Camera-type eye (tissue), 1 donor: ENCODE data around the genes MAPKBP1, EHD4 and CDAN1.

DNA sequence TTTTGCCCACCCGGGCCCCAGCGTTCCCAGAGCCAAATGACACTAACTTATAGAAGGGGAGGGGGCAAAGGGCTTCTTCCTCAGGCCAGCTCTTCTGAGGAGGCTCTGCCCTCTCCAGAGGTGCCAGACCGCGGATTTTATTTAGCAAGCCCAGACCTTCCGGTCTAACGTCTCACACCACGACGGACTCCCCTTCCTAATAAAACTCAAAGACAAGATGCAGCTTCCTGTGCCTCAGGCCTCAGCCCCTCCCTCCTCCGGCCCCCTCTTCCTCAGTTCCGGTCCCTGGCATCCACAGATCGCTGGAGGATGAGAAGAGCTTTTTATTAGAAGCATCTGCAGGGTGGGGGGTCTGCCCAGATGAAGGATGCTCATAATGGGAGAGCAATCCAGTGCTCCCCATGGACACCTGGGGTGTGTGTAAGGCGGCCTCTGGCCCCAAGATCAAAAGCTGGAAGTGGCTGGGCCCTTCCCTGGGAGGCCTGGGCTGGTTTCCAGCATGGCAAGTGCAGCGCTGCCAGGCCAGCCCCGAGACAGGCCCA is 9.7 kb downstream of the ITPKA start:
- RAMPAGE, long total RNA = no peak

DNA sequence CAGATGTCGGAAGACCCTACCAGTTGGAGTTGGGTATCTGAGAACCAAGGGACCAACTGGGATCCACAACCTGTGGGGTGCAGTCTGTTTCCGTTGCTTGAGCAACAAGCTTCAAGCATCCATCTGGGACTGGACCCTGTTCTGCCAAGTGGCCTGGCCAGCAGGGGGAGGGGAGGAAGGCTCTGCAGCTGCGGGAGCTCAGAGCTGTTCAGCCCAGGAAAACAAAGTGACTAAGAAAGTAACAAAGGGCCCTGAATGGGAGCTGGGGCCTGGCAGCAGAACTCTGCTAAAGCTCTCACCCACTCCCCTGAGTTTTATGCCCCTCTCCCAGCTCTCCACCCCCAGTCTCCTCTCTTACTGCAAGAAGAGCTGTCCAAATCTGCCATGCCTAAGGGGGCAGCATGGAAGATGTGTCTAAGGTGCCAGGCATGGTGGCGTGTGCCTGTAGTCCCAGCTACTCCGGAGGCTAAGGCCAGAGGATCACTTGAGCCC is 2.8 kb downstream of the TYRO3 start:
- RAMPAGE, long total RNA = no peak

GRCh38 chr15:41562361-41563426 is 3.7 kb downstream of the TYRO3 start:
- RAMPAGE, long total RNA = no peak

- RAMPAGE, long total RNA = no peak
These were observed 7.0 kb upstream of the MAPKBP1 start for GRCh38 chr15:41766992-41768031.

DNA sequence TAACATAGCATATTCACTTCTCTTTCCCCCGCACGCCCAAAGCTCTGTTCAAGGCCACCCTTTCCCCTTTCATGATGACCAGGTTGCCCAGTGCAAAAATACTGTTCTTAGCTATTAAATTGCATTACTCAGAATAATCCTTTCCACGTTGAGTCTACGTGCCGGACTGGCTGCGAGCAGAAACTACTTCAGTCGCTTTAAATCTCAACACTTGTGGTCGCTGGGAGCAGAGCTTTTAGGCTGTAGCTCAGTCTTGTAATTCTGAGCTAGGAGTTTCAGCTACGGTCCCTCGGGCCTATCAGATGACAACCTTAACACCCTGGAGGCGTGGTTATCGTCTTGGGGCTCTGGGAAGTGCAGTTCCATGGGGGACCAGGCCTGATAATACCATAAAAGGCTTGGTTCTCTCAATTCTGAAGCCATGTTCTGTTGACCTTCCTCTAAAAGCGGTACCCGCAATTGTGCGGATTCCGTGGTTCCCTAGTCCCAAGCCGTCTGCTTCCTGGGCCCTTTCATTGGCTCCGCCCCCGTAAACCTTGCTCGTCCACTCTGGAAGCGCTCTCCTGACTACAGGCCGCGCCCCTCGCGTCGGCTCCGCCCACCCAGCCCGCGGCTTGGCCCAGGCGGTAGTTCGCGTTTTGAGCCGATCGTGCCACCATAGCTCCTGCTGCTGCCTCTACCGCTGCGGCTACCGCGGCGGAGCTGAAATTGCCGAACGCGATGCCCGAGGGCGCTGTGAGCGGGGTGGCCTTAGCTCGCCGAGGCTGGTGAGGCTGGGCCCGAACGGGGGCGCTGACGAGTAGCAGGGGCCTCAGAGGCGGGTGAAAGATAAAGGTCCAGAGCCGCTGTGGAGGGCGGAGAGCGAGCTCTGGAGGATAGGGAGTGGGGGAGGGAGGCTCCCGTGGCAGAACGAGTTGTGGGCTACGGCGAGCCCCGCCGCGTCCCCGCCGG is at the start of gene MAPKBP1:
Gene MAPKBP1 (plus strand): TSS at position 641 of the 951 bp plus-strand sequence.
- RAMPAGE, long total RNA = no peak

- RAMPAGE, long total RNA = no peak
These were observed 14.9 kb downstream of the MAPKBP1 start for GRCh38 chr15:41789113-41789664.

DNA sequence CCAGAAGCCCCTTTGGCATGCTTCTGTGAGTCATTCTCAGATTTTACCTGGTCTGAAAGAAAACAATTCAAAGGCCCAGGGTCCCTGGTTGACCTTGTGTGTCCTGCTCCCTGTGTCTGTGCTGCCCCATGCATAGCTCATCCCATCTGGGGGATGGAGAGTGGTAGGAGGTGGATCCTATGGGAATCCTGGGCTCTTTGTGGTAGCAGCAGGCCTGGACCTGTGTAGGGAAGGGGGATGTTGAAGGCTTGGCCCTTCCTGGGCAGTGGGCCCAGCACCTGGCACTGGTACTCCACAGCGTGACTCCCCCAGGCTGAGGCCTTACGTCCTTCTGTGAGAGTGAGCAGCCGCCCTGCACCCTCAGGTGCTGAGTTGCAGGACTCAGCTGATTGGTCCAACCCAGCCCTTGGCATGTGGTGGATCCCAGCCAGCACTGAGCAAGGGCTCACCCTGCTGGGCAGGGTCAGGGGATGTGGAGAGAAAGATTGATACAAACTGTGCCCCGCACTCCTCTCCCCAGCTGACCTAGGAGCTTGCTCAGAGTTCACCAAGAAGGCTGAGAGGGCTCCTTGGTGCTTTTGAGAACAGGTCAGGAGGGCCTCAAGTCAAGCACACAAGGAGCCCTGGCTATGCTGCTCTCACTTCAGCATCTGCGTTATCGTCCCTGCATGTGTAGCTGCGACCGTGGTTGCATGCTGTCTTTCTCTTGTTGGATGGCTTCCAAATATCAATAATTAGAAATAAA is 21.4 kb upstream of the JMJD7 start:
- RAMPAGE, long total RNA = no peak

DNA sequence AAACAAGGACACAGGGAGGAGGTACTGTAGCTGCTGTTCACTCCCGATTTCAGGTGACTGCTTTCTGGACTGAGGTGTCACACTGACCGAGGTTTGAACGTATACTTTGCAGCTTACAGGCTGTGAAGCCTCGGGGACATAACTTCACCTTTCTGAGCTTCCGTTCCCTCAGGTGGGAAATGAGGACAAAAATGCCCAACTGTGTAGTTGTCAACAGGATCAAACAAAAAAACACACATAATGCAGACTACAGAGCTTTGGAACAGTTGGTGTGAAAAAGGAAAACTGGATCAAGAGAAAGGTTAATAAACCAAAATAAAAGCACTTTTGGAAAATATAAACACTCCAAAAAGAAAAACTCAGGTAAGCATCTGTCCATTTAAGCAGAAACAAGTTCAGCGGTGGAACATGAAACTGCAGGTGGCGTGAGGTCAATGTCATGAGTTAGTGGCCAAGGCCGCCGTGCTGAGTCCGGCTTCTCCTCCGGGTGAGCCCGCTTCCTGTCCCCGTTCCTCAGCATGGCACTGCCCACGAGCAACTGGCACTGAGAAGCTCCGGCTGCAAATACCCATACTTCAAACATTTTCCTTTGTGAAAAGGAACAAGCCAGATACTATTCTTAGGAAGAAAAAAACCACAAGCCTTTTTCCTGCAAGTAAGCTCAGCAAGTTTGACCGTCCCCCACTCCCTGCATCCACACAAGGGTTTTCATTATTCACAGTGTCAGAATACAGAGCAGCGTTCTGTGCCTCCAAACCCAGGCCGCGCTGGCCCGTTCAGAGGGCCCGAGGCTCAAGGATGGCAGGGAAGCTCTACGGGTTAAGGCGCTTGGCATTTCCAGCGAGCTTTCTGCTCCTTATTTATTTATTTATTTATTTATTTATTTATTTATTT is 22.6 kb upstream of the SPTBN5 start:
- RAMPAGE, long total RNA = no peak

DNA sequence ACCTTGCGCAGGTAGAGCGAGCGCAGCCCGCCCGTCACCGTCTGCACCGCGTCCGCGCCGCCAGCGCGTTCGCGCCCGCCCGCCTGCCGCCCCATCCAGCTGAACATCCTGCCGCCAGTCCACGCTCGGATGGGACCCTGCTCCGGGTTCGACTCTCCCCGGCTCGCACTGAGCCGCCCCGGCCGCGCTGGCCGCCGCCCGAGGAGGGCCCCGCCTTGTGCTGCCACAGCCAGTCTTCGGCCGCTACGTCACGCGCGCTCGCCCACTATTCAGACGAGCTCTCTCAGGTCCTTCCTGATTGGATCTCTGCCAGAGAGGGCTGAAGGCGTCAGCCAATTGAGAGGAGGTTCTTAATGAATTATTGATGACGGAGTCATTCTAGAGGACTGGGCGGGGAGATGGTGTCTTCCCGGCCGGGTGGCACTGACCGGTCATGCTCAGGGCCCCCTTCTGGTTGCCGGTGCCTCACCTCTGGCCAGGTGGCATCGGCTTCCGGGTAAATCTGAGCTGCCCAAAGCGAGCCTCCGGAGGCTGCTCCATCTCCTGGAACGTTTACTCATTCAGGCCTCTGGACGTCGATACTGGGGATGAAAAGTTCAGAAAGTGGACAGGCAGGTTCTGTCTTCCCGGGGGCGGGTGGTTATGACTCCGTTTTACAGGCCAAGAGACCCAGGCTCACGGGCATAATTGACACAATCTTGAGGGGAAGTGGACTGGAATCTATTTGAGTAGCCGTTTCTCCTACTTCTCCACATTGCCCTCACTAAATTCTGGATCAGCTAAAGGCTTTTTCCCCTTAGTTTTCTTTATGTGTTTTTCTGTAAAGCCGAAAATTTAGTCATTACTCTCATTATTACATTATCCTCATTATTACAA is at the start of gene EHD4:
Gene EHD4 (minus strand): TSS at position 170 of the 876 bp plus-strand sequence.
- RAMPAGE, long total RNA = no peak

GRCh38 chr15:42057917-42058245 is 36.5 kb downstream of the PLA2G4D start:
- RAMPAGE, long total RNA = no peak

- RAMPAGE, long total RNA = no peak
These were observed 11.4 kb downstream of the PLA2G4D start for GRCh38 chr15:42082983-42083260.

- RAMPAGE, long total RNA = no peak
These were observed 13.0 kb upstream of the PLA2G4D start for GRCh38 chr15:42107372-42107815.

GRCh38 chr15:42331293-42331682 is 28.0 kb upstream of the CAPN3 start:
- RAMPAGE, long total RNA = no peak

DNA sequence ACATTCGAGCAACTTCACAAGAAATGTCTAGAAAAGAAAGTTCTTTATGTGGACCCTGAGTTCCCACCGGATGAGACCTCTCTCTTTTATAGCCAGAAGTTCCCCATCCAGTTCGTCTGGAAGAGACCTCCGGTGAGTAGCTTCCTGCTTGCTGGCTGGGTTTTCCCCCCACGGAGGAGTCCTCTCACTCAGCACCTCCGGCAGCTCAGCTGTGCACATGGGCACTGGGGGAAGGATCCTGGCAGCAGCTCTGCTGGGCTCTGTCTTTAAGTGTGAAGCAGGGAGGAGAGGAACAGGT is 631 bp downstream of the CAPN3 start:
- RAMPAGE, long total RNA = no peak

- RAMPAGE, long total RNA = no peak
These were observed 33.0 kb downstream of the ZNF106 start for GRCh38 chr15:42457920-42458434.

GRCh38 chr15:42510899-42511473 is 15.6 kb downstream of the SNAP23 start:
- RAMPAGE, long total RNA = no peak

- RAMPAGE, long total RNA = no peak
These were observed 590 bp downstream of the LRRC57 start for GRCh38 chr15:42547727-42548678.

- RAMPAGE, long total RNA = no peak
These were observed 7.5 kb downstream of the STARD9 start for GRCh38 chr15:42582617-42583507.

GRCh38 chr15:42736838-42737922 is at the start of gene CDAN1:
Gene CDAN1, minus strand, starts transcription at chr15:42737128.
- RAMPAGE, long total RNA = no peak

DNA sequence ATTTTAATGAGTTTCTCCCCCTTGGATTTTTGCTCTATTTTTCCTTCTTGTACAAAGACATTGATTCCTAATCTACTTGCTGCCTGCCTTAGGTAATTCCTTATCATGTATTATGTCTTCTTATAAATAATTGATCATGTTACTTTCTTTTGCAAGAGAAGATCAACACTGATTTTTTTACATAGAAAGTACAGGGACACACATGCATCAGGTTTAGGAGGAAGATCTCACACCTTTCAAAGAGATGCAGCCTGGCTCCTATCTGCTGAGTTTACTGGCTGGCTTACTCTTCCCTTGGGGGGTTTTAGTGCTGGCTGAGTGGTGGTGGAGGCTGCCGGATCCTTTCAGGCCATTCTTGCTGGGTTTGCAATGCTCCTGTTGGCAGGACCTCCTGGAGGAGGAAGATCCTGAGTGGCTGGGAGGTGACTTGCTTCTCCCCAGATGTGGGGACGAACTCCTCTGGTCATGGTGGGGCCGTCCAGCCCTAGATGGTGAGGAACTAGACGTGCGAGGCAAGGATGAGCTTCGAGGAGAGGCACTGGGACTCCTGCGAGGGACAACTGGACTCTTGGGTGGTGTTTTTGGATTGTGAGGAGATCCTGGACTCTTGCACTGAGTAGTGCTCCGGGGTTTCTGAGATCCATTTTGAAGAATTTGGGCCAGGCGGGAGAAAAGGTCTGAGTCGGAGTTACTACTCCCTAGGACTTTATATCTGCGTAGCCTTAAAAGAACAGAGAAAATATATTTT is 8.8 kb upstream of the CDAN1 start:
- RAMPAGE, long total RNA = no peak